Measurements from ENCODE around the genes ATP8B3, MKNK2 and IZUMO4.

DNA sequence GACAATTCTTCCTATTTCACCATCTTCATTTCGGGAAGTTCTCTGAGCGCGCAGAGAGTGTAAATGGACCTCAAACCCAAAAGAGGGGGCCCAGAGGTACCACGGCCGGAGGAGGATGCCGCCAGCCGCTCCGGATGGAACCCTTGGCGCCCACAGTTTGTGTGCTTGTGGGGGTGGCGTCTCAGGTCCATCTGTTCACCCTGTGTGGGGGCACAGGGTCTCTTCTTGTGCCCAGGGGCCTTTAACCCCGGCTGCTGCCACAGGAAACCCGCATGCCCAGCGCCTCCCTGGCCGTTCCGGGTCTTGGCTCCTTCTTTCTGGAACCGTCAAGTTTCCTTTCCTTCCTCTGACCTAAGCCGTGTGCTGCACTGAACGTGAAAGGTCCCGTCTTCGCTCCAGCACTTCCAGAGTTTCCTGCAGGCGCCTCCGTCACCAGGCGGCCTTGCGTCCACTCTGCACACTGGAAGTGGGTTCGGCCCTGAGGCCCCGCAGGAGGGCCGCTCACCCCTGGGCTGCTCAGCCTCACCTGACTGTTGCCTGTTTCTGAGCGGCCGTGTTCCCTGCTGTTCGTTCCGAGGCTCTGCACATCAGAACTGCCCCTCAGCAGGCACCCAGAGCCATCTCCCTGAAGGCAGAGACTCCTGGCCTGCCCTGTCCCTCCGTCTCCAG is 12.1 kb upstream of the MEX3D start:
- PRO-cap = no peak
- RAMPAGE, long total RNA = no peak

DNA sequence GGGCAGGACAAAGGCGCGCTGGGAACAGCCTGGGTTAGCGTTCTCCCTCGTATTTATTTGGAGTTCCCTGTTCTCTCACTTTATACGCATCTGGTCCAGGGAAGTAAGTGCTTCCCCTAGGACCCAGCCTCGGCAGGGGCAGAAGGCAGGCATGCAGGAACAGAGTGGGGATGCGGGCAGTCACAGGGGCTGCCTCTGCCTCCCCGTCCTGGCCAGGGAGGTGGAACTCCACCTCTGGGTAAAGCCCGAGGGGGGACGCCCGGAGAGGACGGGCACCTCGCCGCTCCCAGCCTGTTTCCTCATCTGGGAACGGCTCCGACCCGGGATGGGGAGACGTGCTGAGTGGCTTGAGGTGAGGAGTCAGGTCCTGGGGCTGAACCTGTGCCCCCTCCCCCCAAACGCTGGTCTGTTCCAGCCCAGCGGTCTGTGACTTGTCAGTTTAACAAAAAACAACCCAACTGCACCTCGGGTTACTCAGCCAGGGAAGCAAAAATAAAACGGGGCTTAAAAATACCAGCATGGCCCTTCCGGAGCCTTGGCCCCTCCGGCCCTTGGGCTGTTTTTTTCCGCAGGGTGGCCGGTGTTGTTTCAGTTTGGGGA is 4.2 kb downstream of the TCF3 start:
- PRO-cap = no peak
- RAMPAGE, long total RNA = no peak

DNA sequence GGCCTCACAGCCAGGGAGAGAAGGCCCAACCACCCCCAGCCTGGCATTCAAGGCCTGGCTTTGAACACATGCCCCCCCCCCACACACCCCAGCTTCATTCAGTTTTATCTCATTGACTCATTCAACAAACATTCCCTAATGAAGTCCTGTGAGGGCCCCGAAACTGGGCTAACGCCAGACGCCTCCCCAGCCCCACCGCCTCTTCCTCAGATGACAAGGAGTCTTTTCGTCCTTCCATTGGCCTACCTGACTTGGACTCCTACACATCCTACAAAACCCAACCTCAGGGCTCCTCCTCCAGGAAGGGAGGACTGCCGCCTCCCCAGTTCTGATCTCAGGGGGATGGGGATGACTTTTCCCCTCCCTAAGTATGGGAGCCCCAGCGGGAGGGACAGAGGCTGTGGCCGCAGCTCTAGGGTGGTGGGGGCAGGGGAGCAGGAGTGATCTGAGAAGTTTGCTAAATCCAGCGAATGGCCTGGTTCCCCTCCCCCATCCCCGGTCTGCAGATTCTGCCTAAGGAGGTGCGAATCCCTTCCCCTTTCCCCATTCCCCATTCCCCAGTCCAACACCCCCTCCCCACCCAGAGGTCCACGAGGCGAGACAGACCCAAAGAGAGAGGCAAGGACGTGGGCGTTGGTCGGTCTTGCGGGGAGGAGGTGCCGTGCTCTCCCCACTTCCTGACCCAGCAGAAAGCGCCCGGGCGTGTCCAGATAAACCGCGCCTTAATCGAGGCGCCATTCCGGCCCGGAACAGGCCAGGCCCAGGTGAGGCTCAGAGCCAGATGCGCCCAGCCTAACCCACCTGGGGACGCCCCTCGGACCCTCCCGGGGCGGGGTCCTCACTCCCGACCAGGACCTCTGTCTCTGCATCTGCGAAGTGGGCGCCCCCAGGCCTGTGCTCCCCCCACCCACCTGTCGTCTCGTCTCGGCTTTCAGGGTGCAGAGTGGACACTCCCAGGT is 5.4 kb upstream of the ONECUT3 start:
- PRO-cap = no peak
- RAMPAGE, long total RNA = no peak

DNA sequence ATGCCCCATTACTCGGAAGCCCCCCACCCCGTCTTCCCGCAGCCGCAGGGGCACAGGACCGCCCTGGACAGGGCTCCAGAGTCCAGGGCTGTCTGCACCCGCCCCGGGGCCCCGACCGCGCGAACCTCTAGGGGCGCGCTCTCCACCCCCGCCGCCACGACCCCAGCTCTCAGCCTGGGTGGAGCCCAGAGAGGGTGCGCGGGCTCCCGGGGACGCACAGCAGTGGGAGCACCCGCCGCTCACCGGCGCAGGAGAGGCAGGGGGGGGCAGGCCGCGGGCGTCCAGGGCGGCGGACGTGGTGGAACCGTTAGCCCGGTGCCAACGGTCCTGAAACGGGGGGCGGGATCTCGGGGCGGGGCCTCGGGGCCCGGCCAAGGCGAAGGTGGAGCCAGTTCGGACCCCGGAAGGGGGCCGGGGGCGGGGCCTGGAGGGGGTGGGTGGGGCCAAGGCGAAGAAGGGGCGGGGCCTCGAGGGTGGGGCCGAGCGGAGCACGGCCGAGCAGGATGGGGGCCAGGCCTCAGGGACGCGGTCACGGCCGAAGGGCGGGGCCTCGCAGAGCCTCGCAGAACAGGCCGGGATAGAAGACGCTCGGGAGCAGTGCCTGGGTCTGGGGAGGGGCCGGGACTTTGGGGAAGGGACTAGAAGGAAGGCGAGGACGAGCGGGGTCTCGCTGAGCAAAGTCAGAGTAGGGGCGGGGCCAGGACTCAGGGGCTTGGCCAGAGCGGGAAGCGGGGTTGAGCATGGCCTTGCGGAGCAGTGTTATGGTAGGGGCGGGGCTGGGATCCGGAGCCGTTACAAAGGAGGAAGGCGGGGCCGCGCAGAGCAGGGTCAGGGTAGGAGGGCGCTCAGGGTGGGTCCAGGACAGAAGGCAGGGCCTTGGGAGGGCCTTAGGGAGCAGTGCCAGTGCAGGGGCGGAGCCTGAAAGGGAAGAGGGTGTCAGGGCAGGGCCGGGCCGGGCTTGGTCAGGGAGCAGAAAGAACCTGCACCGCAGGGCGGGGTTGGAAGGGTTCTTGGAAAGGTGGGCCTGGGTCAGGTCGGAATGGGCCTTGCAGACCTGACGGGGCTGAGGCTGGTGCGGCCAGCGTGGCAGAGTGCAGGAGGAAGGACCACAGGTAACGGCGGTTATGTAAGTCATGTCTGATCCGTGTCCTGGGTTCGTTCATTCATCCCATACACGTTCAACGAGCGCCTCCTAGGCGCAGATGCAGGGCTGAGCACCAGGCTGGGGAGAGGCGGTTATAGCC is at the start of gene ATP8B3:
Gene ATP8B3 (minus strand): TSS at position 334 of the 1,244 bp plus-strand sequence.
- PRO-cap = bidirectional peak, plus-strand start at position 555 of the sequence, minus-strand start at position 334 of the sequence; bidirectional peak, plus-strand start at position 825 of the sequence, minus-strand start at position 740 of the sequence
- RAMPAGE, long total RNA = no peak

GRCh38 chr19:1826594-1826864 is 14.5 kb upstream of the ATP8B3 start:
- PRO-cap = bidirectional peak, plus-strand start at chr19:1827136, minus-strand start at chr19:1826792
- RAMPAGE, long total RNA = no peak

DNA sequence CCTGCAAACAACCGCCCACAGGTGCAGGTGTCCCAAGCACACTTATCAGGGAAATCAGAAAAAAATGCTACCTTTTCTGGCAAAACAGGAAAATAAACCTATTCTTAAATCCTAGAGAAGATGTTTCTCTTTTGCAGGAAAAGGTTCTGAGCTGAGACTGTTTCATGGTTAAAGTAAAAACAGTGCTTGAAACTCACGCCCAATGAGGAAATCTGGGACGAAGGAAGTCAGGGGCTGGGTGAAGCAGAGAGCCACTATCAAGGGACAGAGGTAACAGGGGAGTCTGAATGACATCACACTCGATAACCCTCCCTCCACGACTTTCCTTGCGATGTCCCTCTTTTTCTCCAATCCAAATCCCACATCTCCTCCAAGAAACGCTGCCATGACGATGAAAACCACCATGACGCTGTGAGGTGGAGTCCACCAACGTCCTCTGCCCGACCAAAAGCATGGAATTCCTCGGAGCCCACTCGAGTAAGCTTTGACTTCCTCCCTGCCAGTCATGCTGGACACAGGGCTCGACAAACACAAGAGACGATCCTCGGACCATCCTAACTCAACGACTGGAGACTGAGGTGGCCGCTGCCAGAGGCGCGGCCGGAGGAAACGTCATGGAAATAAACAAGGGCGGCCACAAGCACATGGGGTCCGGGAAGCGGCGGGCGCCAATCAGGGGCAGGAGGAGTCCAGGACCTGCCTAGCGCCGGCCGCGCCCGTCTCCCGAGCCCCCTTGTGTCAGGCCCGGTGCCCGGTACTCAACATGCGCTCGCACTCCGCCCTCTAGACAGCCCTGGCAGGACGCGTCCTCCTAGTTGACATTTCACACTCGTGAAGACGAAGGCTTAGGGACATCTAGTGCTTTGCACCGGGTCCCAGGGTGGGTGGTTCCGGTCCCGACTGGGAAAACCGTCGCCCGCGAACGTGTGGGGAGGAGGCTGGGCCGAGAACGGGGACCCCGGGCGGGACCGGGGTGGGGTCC is 823 bp downstream of the REXO1 start:
- PRO-cap = bidirectional peak, plus-strand start at position 736 of the sequence, minus-strand start at position 568 of the sequence; bidirectional peak, plus-strand start outside the sequence, minus-strand start at position 800 of the sequence
- RAMPAGE, long total RNA = no peak

GRCh38 chr19:1857921-1858398 is 5.4 kb downstream of the KLF16 start:
- PRO-cap = no peak
- RAMPAGE, long total RNA = no peak

GRCh38 chr19:1859872-1860408 is 3.4 kb downstream of the KLF16 start:
- PRO-cap = bidirectional peak, plus-strand start at chr19:1860290, minus-strand start at chr19:1860038
- RAMPAGE, long total RNA = no peak

DNA sequence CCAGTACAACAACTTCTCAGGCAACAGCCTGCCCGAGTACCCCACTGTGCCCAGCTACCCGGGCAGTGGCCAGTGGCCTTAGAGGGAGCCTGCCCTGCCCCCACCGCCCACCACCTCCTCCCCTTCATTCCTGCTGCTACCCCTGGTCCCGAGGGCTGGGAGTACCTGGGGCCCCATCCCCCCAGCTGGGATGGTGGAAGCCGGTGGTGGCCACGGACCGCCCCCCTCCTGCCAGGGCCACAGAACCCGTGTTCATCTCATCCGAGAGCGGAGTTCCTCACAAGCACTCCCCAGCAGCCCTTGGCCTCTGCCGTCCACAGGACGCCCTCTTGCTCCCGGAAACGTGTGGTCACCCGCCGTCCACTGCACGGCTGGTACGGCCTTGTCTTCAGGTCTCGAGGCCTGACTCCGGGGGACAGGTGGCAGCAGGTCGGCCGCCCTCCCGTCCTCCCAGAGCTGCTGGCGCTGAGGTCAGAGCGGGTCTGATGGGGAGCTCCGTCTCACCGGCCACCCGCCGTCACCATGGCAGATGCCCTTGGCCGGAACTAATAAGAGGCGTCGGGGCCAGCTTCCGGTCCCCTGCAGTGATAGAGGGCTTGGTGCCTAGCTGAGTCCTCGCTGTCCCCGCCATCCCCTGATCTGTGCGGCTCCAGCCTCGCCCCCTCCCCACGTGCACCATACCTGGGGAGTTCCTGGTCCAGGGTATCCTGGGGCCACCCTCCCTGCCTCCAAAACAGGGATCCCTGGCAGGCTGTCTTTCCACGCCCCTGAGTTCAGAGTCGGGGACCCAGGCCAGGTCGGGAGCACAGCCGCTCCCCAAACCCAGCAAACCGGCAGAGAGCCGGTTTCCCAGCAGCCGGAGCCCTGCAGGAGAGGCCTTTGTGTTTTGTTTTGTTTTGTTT is 16.5 kb upstream of the CSNK1G2 start:
- PRO-cap = no peak
- RAMPAGE, long total RNA = no peak

GRCh38 chr19:1989998-1991287 is 25.1 kb downstream of the BTBD2 start:
- PRO-cap = no peak
- RAMPAGE, long total RNA = no peak

DNA sequence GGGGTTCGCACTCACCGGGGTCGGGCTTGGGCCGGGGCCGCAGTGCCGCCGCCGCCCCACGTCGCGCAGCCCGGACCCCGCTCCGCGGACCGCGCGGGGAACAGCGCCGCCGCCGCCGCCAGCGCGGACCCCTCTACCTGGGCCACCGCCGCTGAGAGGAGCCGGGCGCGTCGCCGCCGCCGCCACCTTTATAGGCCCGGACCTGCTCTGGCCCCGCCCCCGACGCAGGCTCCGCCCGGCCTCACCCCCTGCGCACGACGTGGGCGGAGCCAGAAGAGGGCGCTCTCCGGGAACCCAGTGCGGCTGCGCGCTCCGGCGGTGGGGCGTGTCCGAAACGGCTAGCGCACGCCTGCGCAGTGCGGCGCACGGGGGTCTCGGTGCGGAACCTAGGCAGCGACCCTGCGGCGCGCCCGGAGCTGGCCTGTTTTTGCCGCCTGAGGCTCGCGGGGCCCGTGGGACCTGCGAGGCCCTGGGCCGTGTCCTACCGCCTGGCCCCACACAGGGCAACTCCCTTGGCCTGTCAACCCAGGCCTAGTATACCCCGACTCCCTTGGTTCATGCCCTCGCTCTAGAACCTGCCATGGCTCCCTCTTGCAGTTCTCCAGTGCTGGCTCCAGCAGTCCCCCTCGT is at the start of gene MKNK2:
Gene MKNK2 (minus strand): TSS at position 164 of the 630 bp plus-strand sequence.
- PRO-cap = bidirectional peak, plus-strand start at position 356 of the sequence, minus-strand start at position 164 of the sequence
- RAMPAGE, long total RNA = no peak

- PRO-cap = unidirectional peak, plus-strand start at chr19:2096915
- RAMPAGE, long total RNA = no peak
Observed at GRCh38 chr19:2096831-2097076, at the start of gene IZUMO4. TSS of gene IZUMO4 (plus strand) at chr19:2096915.

DNA sequence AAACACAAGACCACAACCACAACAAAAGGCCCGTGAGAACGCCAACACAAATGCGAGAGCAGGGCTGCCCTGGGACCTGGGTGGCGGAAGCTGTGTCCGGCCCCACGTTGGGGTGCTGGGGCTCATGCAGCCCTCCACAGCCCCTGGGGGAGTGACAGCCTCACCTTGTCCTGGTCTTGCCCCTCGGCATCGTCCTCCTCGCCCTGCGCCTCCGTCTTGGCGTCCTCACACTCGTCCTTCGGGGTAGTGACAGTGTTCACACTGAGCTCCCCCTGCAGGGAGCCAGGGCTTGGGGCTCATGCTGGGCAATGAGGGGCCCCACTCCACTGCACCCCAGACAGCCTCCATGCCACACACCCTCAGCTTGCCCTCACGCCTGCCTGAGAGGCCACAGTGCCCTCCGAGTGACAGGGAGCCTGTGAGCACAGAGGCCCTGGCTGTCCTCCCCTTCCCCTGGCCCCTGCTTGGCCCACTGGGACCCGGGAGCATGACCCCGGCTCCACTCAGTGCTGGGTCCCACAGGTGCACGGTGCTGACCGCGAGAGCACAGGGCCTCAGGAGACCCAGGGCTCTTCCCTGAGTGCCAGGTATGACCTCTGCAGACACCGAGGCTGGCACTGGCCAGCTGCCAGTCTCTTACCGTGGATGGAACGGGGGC is 16.1 kb downstream of the IZUMO4 start:
- PRO-cap = no peak
- RAMPAGE, long total RNA = no peak

- PRO-cap = no peak
- RAMPAGE, long total RNA = no peak
Observed at GRCh38 chr19:2137428-2138070, 13.8 kb downstream of the AP3D1 start.

- PRO-cap = no peak
- RAMPAGE, long total RNA = no peak
Observed at GRCh38 chr19:2154673-2154969, 3.3 kb upstream of the AP3D1 start.

GRCh38 chr19:2231444-2232173 is 4.5 kb downstream of the PLEKHJ1 start:
- PRO-cap = no peak
- RAMPAGE, long total RNA = no peak

DNA sequence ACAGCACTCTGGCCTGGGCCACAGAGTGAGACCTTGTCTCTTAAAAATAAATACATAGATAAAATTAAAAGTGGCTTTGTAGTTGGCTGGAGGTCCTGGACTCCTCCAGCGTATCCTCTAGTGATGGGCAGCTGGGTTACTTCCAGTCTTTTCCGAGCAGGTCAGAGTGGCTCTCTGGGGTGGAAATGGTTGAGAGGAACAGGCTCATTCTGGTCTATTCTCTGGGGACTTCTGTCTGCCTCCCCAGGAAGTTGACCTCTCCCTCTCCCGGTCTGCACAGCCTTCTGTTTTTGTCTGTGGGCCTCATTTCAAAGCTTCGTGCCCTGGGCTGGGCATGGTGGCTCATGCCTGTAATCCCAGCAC is 10.0 kb downstream of the LSM7 start:
- PRO-cap = no peak
- RAMPAGE, long total RNA = no peak

DNA sequence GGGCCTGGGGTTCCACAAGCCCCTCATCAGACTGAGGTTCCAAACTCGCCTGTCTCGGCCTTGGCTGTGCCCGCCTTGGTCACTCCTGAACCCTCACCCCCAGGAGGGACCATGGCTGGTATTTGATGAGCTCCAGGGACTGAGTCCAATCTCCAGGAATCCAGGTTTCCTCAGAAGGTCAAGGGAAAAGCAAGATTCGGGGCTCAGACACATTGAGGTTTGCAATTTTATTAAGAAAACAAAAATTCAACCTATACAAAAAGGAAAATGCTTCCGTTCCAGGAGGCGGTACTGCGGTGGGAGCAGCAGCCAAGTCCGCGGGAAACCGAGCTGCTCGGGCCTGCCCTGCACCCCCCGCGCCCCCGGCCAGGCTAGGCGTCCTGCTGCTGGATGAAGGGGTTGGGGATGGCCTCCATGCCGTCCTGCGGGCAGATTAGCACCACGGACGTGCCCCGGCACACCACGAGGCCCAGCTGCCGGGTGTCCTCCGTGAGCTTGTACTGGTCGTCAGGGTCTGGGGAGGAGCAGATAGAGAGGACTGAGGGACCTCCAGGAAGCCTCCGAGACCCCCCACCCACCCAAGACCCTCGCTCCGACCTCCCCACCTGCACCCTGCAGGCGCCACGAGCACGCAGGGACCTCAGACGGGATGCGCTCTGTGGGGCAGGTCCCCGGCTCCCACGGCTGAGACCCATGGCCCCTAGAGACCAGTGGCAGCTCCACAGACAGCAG is 6.9 kb downstream of the LSM7 start:
- PRO-cap = no peak
- RAMPAGE, long total RNA = no peak

DNA sequence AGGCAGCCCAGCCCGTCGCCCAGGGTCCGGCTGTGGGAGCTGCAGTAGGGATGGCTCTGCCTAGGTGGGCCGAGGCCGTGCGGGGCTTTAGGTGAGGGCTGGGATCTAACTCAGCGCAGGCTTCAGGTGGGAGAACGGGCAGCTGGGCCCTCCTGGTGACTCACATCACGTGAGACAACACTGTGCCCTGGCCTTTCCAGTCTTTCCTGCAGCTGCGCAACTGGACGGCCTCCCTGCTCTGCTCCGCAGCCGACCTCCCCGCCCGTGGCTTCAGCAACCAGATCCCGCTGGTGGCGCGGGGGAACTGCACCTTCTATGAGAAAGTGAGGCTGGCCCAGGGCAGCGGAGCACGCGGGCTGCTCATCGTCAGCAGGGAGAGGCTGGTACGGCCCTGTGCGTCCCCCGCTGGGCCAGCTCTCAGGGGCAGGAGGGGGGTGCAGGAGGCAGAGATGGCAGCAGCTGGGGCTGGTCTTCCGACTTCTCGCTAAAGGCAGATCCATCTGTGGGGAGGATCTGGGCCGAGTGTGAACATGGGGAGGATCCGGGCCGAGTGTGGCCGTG is 8.8 kb downstream of the SPPL2B start:
- PRO-cap = no peak
- RAMPAGE, long total RNA = no peak

DNA sequence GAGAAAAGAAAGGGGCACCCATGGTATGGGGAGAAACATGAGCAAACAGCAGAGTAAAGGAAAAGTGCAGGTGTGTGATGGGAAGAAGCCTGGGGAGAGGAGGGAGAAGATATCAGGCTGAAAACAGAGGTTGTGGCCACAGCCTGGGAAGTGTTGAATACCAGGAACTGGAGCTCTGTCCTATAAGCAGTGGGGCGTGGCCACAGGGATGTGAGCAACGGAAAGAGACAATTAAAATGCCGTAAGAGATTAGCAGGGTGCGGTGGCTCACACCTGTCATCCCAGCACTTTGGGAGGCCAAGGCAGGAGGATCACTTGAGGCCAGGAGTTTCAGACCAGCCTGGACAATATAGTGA is 24.1 kb downstream of the TIMM13 start:
- PRO-cap = no peak
- RAMPAGE, long total RNA = no peak

Data from GM23338 (cell line).